ENCODE data around the genes ABCB11 and PPIG.

GRCh38 chr2:168336622-168337284 lies 89.4 kb upstream of the STK39 start:
- PRO-cap, 3 experiments = no peak in any of the 3 experiments

- PRO-cap, 3 experiments = no peak in any of the 3 experiments
Measured at GRCh38 chr2:168453372-168453864, 2.7 kb upstream of the CERS6 start.

DNA sequence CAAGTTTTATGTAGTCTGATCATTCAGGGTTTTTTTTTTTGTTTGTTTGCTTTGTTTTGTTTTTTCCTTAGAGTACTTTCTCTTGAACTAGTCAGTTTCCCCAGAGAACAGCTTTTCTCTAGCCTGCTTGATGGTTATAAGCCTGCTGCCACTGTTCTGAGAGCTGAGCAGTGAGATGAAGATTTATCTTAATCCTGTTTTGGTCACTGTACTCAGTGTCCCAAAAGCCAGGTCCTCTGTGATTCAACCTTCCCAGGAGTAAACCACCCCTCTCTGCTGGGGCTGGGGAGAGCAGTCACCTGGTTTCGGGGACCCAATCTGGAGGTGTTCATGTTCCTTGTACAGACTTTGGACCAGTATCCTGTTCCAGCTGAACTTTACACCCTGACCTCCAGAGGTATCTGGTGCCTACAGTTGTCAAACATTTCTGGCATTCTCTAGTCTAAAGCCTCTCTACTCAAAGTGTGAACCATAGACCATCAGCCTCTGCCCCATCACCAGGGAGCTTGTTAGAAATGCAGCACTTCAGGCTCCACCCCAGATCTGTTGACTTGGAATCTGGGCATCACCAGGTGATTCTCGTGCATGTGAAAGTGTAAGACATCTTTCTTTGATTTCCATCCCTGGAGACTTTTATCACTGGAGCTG lies 22.1 kb downstream of the CERS6 start:
- PRO-cap, 3 experiments = no peak in any of the 3 experiments

- PRO-cap, 3 experiments = peak in 1 of 3 experiments; most common plus-strand start chr2:168493456 (in 1); most common minus-strand start chr2:168493256 (in 1)
Measured at GRCh38 chr2:168493180-168493728, 37.2 kb downstream of the CERS6 start.

- PRO-cap, 3 experiments = no peak in any of the 3 experiments
Measured at GRCh38 chr2:168496996-168497378, 40.9 kb downstream of the CERS6 start.

DNA sequence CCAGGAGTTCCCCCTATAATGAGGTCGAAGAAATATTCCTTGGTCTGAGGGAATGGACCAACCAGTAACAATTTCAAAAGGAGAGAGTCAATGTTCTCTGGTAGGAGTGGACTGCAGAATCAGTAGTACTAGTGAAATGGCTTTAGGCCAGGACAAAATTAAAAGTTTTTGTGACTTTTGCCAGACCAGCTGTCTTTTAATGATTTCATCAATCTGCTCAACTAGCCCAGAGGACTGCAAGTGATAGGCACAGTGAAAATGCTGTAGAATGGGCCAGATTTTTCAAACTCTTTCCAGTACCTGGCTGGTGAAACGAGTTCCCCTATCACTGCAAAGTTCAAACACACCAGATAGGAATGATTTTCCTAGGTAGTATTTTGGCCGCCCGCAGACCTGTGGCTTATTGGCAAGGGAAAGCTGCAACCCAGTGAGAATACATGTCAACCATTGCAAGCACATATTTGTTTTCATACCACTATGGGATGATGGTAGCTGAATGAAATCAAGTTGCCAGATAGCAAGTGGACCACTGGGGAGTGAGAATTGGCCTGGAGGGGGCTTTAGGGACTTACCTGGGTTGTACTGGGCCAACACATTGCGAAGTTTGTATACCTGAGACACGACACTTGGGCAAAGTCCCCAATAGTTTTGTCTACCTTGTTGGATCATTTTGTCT lies 45.6 kb downstream of the CERS6 start:
- PRO-cap, 3 experiments = no peak in any of the 3 experiments

- PRO-cap, 3 experiments = no peak in any of the 3 experiments
Measured at GRCh38 chr2:168560597-168561538, 104.8 kb downstream of the CERS6 start.

GRCh38 chr2:168700419-168701235 lies 101.8 kb upstream of the NOSTRIN start:
- PRO-cap, 3 experiments = no peak in any of the 3 experiments

GRCh38 chr2:168779571-168780033 lies 22.8 kb upstream of the NOSTRIN start:
- PRO-cap, 3 experiments = no peak in any of the 3 experiments

GRCh38 chr2:169030976-169031663 lies at the start of gene ABCB11:
TSS of gene ABCB11 (minus strand) at chr2:169031324.
- PRO-cap, 3 experiments = no peak in any of the 3 experiments

GRCh38 chr2:169074043-169075003 lies 5.0 kb downstream of the DHRS9 start:
- PRO-cap, 3 experiments = no peak in any of the 3 experiments

DNA sequence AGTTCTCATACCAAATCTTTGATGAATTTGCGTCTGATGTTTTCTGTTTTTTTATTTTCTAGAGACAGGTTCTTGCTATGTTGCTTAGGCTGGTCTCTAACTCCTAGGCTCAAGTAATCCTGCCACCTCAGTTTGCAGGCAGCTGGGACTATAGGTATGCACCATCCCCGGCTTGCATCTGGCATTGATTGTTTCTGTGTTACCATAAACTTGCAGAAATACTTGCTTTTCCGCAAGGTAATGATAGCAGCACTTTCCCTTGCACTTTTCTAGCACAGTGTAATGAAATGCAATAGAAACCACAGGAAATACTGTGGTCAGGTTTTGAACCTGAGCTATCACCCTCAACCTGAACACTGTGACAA lies 38.2 kb downstream of the DHRS9 start:
- PRO-cap, 3 experiments = no peak in any of the 3 experiments

- PRO-cap, 3 experiments = peak in 3 of 3 experiments; most common plus-strand start chr2:169584372 (in 3); most common minus-strand start chr2:169584766 (in 3)
Measured at GRCh38 chr2:169584185-169584888, at the start of gene PPIG. TSS of gene PPIG (plus strand) at chr2:169584351.

GRCh38 chr2:169734163-169734545 lies 522 bp downstream of the KLHL23 start:
- PRO-cap, 3 experiments = peak in 1 of 3 experiments; most common plus-strand start chr2:169734222 (in 1)

DNA sequence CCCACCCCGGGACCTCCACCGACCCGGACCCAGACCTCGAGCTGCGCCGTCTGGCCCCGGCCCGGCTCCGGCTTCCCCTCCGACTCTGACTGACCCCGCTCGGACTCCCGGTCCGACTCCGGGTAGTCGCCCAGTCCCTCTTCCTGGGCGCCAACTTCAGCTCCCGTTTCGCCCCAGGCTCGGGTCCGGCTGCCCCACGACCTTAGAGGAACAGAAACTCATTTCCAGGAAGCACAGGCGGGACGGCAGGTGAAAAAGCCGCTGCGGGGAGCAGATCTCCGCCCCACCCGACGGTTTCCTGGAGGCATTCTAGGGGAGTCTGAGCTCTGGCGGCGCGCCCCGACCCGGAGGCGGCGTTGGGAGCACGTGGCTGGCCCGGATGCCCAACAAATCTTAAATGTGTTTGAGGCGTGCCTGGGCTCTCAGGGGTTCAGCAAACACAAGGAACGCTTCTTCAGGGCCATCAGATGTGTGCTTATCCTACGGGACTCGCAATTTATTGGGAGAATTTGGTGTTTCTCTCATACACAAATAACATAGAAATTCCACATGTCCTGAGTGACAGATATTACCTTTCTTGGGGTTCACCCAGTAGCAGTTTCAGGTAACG lies 30.0 kb upstream of the SSB start:
- PRO-cap, 3 experiments = no peak in any of the 3 experiments

- PRO-cap, 3 experiments = peak in 1 of 3 experiments; most common plus-strand start chr2:169784157 (in 1)
Measured at GRCh38 chr2:169783998-169784399, 14.7 kb upstream of the SSB start.

- PRO-cap, 3 experiments = no peak in any of the 3 experiments
Measured at GRCh38 chr2:169920566-169921450, 93.6 kb downstream of the UBR3 start.

DNA sequence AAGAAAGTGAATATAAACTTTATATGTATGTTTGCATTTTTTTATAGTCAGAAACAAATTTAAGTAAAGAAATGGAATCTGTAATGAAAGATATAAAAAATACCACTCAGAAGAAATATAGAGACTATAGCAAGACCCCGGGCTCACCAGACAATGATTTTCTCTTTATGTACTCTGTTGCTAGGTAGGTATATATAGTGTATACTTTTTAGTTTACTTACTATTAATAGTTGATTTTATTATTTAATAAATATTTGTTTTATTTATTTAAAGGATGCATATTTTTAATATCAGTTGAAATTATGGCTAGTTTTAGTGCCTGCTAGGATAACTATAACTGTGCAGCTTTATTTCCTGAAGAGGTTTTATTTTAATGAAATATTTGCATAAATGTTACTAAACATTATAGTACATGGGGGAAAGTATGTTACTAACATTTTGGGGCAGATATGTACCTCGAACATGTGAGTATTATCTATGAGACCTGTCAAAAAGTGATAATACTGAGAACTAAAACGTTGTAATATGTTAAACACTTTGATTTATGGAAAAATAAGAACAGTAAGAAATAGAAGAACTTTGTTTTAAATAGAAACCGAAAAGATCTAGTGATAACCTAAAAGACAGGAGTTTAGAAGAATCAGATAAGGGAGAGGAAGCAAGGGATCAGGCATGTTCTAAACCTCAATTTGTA lies 169.0 kb upstream of the MYO3B start:
- PRO-cap, 3 experiments = no peak in any of the 3 experiments

- PRO-cap, 3 experiments = no peak in any of the 3 experiments
Measured at GRCh38 chr2:170012538-170012866, 165.4 kb upstream of the MYO3B start.

DNA sequence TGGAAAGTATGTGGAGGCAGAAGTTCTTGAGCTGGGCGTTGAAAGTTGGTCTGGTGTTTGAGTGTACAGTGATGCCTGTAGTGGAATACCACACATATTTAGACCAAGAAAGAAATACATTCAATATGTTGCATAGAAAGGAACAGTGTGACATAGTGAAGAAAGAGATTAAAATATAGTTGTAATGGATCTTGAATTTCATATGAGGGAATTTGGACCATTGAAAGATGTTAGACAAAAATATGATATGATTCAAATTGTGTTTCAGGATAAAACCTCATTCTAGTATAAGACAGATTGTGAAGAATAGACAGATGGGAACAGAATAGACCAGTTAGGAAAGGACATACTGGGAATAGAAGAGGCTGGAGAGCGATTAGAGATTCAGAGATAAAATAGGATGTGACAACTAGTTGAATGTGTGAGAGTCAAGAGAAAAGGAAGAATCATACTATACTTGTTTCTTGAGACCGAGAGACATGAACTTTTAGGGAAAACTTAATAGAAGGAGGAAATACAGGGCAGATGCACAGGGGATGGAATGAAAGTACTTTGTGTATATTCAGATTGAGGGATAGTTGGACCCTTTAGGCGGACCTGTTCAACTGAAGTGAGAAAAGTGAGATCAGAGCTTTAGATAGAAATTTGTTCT lies 115.0 kb upstream of the MYO3B start:
- PRO-cap, 3 experiments = no peak in any of the 3 experiments